Daoy (cell line): Measurements from ENCODE around the gene PTGER3.

DNA sequence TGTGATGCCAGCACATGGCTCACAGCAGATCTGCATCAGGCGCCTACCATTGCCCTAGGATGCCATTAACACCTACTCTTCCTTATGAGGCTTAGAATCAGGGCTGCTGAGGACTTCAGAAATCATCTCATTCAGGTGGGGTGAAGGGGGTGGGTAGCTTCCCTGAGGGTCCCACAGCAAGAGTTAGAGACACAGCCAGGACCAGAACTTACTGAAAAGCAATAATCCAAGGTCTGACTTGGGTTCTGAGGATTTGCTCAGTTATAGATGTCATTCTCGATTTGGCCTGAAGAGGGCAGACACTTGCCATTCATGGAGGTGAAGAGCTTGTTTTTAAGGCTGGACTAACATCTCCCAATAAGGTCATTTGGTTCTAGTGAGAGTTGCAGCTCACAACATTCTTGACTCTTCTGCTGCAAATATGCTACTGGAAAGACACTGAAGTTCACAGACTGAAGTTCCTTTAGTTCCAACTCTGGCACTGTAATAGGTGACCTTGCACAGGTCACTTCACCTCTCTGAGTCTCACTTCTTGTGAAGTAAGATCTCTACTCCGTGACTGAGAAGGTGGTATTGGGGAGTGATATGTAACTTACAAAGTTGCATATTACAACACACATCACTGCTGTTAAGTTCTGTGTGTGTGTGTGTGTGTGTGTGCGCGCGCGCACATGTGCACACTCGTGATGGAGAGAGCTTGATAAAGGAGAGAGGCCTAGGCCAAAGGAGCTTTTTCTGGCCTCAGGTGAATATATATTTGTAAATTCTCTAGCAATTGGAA is 69.8 kb upstream of the DIRAS3 start:
- RAMPAGE, long total RNA = no peak

DNA sequence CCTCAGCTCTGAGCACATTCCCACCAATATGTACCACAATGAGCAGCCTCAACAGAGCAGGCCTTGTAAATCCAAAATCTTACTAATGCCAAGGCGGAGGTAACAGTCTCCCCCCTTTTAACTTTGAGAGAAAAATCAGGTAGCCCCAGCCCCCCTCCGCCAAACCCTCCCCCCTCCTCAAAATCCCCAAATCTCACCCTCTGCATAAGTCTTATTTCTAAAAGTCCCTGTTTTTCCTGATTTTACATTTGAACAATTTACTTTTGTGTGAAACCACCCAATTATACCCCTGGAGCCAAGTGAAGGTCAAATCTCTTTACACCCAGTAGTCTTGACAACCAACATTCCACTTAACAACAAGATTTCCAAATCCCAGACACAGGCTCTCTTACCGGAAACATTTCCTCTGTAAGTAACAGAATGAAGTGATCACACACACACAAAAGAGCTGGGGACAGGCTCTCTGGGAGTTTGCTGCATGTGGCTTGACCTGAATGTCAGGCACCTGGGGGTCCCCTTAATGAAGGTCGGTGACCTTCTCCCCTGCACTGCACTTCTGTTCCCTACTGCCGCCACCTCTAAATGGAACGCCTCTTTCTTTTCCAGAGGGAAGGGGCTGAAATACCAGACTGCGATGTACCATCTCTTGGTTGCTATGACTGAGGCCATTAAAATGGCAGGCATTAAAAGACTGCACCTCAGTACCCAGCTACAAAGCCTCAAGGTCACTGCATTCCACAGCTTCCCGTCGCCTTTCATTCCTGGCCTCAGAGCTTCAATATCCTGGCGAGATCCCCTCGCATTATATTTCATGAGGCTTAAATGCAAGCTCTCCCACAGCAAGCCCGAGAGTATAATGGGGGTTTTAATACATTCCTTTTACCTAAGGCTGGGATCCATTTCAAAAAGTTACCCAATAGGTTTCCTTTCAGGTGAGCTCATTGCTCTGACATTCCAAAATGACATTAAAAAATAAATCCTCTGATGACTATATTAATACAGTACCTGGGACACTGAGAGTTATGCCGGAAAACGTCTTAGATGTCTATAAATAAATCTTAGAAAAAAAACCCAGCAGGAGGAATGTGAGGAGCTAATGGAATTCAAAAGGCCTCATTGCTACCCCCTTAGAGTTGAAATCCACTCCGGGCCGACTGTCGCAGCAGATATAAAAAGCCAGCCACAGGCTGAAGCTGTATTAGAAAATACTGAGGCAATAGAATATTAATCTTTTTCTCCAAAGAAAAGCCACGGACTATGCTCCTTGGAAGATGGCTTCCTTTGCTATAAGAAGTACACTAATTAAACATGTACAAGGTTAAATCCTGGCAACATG is 90.9 kb upstream of the DIRAS3 start:
- RAMPAGE, long total RNA = no peak

GRCh38 chr1:68174711-68175118 is 57.6 kb downstream of the WLS start:
- RAMPAGE, long total RNA = no peak

DNA sequence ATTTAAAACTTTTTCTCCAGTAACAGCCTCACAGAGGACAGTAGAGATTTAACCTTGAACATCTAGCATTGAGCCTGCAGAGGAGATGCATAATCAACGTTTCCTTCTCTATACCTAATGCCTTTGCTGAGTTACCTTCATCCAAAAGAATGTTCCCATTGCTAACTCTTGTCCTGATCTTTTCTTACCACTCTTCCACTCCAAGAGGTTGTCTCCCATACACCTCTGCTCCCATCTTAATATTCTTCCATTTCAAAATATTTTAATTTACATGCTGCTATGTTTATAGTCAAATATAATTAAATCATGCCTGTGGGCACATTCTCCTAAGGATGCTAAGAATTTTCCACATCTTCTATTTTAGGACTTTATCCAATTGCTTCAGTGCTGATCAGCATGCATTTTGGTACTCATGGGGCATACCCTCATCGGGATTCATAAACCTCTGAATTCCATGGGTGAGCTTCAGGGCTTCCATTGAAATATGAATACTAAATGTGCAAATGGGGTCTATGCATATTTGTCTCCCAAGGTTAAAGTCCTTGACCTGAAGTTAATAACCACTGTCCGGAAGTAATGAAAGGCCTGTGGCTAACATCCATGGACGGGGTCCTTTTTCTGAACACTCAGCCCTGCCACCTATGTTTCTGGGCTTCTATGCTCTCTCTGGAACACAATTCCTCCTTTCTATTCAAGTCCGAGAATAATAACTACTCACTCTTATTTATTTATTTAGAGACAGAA is 55.3 kb downstream of the WLS start:
- RAMPAGE, long total RNA = no peak

- RAMPAGE, long total RNA = no peak
Observed at GRCh38 chr1:68177846-68178399, 54.4 kb downstream of the WLS start.

DNA sequence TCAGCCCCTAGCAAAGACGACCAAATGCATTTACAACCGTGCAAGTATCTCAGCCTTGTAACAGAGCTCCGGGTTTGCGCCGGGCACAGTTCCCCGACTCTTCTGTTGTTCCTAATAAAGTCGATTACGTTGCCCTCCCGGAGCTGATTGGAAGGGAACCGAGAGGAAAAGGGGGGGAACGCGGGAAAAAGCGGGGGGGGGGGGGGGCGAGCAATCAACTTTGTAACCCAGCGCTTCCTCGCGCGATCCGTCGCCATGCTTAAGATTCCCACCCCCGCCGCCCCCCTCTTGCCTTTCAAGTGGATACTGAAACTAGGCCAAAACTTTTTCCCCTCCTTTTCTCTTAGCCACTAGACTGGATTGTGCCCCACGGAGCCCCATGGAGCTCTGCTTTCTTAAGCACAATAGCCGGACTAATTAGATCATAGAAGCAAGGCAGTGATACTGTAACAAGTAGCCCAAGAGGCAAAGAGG is 620 bp downstream of the WLS start:
- RAMPAGE, long total RNA = no peak

DNA sequence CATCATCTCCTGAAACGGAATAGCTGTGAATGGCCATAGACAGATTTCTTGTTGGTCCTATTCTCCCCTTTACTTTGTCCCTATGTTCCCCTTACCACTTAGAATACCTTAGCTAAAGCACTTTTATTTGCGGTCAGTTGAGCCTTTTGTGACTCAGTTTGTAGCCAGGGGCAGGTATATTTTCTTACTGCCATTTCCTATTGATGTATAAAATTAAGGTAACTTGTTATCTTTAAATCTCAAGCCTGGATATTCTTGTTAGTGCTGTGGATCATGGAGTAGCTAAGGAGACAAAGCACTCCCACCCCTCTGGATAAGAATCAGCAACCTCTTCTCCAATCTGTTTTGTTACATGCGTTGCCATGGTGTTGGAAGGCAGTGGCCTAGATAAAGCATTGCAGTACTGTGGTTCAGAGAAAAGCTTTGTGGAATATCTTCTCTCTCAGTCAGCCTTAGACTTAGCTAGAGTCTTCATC is 478.6 kb upstream of the DEPDC1 start:
- RAMPAGE, long total RNA = no peak

DNA sequence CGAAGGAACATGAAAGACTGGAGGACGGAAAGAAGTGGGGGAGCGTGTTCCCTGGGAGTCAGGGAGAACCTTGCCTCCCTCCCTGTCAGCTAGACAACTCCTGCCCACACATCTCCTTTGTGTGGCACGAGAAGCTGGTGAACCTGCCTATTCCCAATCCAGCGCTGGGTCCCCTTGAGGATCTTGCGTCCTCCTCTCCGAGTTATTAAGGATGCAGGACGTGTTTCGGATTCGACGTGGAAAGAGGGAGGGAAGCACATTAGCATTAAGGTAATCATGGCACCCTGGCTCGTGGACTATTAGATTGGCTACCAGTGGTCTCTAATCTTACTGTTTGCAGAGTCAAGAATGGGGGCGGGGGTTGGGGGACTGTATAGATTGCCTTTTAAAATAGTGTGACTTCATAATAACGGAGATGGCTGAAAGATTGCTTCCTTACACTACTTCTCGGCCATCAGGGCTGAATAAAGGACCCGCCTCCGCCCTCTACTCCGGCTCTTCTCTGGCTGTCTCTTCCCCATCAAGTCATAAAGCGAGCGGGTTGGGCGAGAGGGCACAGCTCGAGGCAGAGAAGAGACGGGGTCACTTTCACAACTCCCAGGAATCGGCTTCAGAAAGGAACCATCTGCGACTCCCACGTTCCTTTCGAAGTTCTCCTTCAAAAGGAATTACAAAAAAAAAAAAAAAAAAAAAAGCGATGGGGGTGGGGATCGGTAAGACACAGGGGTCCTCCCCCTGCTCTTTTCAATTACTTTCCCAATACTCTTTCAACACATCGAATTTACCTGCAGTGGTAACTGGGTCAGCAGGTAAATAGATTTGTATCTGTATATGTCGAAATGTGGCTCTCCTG is 1.7 kb downstream of the LRRC7 start:
- RAMPAGE, long total RNA = no peak

DNA sequence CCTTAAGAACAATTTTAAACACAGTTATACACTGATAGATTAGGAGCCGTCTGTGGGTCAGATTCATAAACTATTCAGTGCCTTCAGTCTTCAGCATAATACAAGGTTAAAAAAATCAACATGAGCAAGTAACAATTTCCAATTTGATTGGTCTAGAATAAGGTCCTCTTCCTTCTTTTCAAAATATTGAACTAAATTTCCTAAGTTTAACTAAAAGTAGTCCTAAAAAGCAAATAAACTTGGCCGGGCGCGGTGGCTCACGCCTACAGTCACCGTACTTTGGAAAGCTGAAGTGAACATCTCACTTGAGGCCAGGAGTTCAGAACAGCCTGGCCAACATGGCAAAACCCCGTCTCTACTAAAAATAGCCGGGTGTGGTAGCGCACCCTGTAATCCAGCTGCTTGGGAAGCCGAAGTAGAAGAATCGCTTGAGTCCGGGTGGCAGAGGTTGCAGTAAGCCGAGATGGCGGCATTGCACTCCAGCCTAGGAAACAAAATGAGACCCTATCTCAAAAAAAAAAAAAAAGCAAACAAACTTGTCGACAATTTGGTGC is 15.7 kb downstream of the ANKRD13C start:
- RAMPAGE, long total RNA = no peak

- RAMPAGE, long total RNA = no peak
Observed at GRCh38 chr1:71047601-71048247, at the start of gene PTGER3. Gene PTGER3, minus strand, starts transcription at chr1:71047816.

DNA sequence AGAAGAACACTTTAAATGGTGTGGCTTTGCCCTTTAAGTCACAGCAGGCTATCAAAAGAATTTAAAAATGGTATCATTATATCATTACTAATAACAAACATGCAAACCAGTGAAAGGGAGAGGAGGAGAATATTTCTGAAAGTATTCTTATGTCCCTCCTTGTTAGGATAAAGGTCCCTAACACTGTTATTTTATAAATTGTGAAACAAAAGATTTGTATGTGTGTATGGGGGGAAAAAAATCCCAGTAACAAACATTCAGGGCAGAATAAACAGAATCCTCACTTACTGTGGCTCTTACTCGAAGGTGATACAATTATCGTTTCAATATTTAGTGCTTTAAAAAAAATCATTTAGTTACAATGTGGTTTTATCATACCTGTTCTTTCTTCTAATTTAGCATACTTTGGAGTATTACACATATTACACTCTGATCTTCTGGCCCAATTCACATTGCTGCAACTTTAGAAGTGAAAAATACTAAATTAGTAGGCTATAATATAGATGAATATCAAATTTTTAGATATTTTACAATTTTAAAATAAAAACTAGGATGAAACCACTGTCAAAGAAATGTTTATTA is 4.3 kb downstream of the ZRANB2 start:
- RAMPAGE, long total RNA = no peak

- RAMPAGE, long total RNA = no peak
Observed at GRCh38 chr1:71193084-71193505, 112.3 kb upstream of the ZRANB2 start.

DNA sequence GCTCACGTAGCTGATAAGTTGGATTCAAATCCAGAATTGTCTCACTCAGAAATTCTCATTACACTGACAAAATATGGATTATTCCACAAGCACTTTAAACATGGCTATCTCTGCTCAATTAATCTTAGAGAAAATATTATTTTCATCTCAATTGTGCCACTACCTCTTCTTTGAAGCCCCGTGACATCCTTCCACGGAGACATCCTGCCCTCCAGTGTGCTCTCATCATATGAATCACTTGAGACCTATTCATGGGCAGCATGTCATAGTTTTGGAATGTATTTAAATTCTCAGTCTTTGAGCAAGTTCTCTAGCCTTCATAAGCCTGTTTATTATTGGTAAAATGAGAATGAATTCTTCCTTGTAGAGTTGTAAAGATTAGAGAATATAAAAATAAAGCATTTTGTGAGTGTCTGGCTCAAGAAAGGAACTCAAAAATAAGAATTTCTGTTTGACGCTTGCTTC is 557.2 kb upstream of the ZRANB2 start:
- RAMPAGE, long total RNA = no peak

- RAMPAGE, long total RNA = no peak
Observed at GRCh38 chr1:74571598-74572305, 59.3 kb upstream of the LRRC53 start.

GRCh38 chr1:74821863-74822271 is 88.9 kb downstream of the TYW3 start:
- RAMPAGE, long total RNA = no peak

GRCh38 chr1:75133954-75134153 is 334 bp upstream of the LHX8 start:
- RAMPAGE, long total RNA = no peak

- RAMPAGE, long total RNA = no peak
Observed at GRCh38 chr1:76052910-76053609, 21.5 kb upstream of the ST6GALNAC3 start.

DNA sequence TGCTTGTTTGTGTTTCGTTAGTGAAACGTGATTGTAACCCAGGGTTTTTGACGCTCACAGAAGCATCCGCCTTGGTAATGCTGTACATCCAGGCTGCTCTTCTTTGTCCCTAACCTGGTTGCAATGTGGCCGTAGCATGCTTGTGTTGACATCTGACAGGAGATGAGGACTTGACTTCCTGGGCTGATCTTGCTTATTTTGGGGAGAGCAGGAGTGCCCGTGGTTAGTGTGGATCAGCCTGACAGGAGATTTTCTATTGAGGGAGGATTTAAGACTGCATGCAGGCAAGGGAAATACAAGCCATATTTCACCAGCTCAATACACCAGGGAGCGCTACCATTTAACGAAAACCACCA is 80.0 kb downstream of the ST6GALNAC3 start:
- RAMPAGE, long total RNA = no peak

DNA sequence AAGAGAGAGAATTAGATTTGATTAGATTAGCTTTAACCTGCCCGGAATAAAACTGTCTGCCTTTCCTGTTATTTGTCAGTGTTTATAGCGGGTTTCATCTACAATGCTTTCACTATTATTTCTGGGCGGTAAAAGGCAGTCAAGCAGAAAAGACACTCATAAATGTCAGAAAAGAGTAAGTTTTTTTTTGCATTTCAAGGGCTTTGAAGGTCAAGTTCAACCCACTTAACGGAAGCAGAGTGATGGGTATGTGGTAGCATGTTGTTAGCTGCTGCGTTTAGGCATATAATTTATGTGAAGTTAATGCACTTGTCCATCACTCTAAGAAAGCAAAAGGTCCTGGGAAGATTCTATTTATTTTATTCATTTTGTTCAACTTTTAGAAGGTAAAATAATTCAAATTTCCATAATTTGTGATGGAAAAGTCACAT is 220.0 kb downstream of the ST6GALNAC3 start:
- RAMPAGE, long total RNA = no peak

GRCh38 chr1:76294942-76295091 is 220.3 kb downstream of the ST6GALNAC3 start:
- RAMPAGE, long total RNA = no peak